Cerebral cortex (tissue), 2 donors: ENCODE measurements around a stretch of chr9.

GRCh38 chr9:3398044-3398628 is 127.7 kb downstream of the RFX3 start:
- PRO-cap, 2 experiments = no peak in any of the 2 experiments

DNA sequence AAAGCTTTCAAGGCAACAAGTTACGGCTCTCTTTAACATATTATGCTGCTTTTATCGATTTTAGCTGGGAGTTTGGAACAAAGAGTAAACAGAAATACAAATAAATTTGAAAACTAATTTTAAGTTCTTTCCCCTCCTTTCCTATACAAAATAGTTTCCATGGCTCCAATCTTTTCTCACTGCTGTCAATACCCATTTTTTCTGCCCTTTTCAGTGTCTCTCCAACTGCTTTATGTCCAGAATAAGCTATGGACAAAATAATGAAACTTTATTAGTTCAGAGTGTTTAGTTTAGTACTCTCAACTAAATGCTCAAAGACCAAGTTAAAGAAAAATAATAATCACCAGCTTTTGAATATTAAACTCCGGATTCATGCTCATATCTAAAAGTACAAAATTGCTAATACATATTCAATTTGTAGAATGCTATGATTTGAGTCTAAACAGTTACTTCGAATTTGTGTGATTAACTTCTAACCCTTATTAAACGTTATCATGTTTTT is 39.4 kb downstream of the RFX3 start:
- PRO-cap, 2 experiments = no peak in any of the 2 experiments

DNA sequence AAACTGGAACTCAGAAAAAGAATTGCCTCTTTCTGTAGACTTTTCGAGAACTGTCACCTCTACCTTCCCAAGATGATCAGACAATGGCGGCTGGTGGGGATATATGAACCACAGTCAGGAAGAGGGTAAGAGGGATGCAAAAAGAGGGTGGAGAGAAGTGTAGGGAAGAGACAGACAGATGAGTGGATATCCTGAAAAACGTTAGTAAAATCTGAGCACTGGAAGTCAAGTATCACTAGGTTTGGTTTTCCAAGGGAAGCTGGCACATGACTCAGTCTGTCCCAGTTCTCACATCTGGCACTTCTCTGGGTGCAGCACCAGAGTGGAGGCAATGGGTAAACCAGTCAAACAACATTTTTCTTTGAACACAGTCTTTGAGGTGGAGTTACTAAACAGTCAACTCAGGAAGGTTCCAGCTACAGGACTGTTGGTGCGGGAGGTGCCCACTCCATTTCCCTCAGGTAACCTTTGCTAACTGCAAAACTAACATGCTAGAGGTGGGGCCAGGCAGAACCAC is 301.3 kb upstream of the RFX3 start:
- PRO-cap, 2 experiments = no peak in any of the 2 experiments

DNA sequence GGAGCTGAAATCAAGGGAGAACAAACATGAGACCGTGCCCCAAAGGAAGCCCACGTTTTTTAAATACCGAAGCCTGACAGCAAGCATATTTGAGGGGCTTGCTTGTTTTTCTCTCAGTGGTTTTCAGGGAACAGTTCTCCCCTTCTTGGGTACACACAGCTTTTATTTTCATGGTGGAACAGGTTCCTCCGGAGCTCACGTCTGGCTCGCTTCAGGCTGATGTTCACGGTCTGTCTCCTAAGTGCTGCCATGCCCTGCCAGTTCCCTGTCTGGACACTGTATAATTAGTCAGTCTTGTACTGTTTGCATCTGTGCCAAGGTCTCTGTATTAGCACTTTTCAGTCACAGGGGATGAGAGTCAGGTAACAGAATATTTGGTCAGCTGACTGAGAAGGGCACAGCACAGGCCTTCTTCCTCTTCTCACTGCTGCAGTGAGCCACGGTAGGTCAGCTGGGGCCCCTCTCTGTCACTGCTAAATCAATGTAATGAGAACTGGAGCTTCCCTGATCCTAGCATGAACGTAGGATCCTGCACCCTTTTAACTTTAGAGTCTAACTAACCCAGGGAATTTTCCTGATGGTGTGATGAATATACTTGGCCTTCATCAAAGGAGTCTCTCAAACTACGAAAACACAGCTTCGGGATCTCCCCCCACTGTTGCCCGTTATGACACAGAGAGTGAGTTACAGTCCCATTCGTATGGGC is 353.9 kb upstream of the RFX3 start:
- PRO-cap, 2 experiments = no peak in any of the 2 experiments

DNA sequence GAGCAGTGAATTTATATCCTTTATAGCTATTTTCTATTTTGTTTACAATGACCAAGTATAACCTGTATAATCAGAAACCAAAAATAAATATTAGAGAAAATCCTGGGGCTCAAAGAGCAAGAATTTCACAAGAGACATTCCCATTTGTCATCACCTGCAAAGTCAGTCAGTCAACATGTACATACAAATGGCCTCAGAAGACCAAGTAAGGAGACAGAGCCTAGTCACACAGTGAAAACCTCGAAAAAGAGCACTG is 231.4 kb downstream of the GLIS3 start:
- PRO-cap, 2 experiments = no peak in any of the 2 experiments

DNA sequence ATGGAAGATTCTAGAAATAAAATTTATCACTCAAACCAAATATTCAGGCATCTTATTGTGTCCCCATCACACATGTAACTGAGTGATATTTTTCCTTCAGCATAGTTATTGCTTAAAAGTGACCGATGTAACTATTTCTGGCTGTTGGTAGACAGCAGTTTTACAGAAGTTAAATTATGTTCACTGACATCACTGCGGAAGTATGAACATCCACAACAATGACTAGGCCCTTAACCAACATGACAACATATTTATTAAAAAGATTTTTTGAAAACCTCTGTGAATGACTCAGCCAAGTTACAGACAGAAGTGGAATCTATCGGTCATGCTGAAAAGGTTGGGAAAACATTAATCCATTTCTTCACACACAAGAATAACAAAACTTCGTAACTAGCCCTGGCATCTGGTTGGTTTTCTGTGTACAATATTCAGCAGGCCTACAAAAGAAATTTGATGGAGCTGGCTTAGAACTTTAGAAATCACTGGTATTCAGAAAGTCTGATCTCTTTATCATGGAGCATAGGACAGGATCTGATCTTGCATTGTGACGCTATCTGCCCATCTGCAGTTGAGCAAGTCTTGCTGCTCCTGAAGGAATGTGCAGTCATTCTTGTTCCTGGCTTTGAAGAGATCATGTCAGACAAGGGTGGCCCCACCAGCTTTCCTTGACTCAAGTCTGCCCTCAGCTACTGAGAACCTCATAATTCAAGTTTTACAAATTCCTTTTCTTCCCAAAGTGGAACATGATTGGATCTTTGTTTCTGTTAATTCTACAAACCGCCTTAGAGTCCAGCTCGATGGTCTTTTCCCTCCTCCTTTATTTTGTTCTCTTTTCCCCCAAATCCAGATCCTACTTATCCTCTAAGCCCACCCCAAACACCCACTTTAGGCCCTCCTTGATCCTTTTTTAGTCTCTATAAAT is 6.4 kb downstream of the GLIS3 start:
- PRO-cap, 2 experiments = no peak in any of the 2 experiments

- PRO-cap, 2 experiments = no peak in any of the 2 experiments
Observed at GRCh38 chr9:4298807-4299414, 957 bp downstream of the GLIS3 start.

DNA sequence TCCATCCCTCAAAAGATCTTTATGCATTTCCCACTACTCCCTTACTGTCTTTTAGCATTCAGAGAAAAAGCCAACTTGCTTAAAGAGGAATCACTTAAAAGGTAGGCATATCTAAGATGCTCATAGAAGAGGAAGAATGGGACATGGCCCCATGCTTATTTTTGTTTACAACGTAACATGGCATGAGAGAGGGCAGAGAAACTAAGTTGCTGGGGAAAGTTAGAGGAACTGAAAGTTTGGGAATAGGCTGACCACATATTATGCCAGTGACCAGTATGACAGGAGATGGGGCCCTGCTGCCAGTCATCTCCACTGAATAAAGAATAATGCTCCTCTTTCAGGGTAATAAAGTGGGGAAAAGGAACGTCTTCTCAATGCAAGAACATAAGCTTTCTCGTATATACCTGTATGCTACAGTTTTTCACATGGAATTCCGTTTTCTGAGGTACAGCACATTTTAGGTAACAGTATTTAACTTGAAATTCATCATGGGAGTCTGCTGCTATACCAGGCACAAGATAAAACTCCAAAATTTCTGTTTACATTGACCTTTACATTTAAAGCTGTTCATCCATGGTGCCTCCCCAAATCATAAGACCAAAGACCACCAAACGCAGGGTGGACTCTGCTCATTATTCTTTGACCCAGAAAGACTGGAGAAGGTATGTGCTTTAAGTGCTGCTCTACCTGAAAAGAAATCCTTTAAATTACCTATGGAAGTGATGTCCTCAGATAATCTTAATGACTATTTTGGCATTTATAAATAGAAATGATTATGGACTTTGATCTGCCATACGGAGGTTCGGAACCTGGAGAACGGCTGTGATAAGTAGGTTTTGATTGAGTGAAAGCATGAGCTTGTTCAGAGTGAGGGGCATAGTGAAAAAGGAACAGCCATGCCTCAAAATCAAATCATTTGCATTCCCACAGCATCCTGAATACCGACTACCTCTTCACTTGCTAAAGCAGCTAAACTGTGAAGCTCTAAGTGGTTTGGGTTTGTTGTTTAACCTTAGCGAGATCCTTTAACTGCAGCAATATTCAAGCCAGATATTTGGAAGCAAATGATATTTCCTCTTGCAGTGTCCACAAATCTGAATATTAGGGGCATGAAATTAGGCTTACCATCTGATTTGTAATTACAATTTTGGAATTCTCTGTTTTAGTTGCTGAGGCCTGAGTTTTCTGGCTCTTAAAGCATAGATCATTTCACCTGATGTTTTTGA is 1.9 kb downstream of the SPATA6L start:
- PRO-cap, 2 experiments = no peak in any of the 2 experiments

DNA sequence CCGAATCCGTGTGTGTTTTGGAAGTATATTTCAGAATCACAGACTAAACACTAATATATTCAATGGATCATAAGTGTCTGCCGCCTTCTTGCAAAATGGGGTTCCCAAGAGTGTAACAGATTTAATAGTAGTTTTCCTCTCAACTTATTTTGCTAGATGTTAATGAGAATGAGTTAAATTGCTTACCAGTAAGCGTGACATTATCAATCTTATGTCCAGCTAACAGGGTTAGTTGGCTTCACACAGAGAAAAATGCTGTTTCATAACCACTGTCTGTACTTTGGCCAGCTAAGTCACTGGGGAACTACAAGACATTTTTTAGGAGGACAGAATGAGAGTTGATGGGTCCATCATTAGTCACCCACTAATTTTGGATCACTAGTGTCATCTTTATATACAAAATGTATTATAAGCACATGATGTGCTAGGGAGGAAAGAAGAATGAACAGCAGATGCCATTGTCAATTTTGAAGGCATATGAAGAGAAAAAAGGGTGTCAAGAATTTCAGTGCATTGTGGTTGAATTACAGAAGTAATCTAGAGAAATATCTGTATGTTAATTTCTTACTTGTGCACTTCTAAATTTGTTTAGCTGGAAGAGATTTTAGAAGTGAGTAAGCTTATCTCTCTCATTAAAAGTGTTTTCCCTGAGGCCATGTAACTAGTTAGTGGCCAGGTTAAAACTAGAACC is 1.5 kb downstream of the CDC37L1 start:
- PRO-cap, 2 experiments = peak in 1 of 2 experiments; most common minus-strand start position 366 of the sequence (in 1)

DNA sequence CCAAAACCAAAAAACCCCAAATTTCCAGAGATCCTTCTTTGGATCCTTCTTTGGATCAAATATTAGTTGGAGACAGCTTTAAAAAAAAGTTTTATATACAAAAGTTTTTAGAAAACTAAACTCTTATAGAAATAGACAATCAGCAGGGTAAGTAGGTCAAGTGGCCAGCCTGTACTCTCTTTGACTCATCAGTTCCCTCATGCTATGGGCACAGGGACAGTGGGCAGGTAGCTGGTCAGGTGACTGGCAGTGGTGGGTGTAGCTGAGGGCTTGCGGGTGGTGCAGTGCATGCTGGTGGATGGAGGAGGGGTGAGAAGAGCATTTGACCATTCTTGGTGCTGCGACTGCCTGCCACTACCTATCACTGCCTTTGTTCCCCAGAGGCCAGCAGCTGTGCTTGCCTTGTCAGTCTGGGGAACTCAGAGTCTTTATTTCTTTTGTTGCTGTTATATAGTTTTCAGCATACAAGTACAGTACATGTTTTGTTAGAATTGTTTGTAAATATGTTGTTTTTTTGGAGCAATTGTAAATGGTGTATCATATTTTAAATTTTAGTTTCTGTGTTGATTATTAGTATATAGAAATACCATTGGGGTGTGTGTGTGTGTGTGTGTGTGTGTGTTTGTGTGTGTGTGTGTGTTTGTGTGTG is 12.8 kb downstream of the RCL1 start:
- PRO-cap, 2 experiments = no peak in any of the 2 experiments

- PRO-cap, 2 experiments = no peak in any of the 2 experiments
Observed at GRCh38 chr9:4827032-4827639, 34.4 kb downstream of the RCL1 start.

GRCh38 chr9:4837255-4838081 is 44.7 kb downstream of the RCL1 start:
- PRO-cap, 2 experiments = peak in 1 of 2 experiments; most common plus-strand start chr9:4837793 (in 1); most common minus-strand start chr9:4837514 (in 1)

GRCh38 chr9:4850154-4851615 is 57.9 kb downstream of the RCL1 start:
- PRO-cap, 2 experiments = no peak in any of the 2 experiments

DNA sequence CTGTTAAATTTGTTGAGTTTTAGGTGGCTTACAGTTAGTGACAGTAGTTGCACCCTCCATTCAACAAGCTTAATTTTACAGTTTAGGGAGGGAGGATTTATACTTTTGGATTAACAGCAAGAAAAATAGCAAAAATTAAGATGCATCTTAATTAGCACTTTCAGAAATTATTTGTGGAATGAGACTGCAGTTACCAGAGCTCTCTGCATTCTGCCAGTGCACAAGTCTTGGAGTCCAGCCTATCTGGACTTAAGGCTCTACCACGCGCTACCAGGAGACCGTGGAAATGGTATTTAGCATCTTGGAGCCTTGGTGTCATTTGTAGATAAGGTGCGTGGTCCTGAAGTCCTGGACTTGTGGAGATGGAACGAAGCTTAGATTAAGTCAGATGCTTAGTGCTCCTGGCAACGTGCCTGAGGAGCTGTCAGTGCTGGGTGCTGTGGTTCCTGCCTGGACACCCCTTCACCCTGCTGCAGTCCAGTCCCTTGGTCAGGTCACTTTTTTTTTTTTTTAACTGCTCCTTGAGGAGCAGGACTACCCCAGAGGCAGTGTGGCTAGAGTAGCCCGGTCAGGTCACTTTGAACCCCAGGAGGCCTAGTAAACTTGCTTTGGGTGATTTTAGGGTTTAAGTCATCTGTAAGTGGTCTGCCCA is 59.7 kb downstream of the RCL1 start:
- PRO-cap, 2 experiments = no peak in any of the 2 experiments

- PRO-cap, 2 experiments = peak in 1 of 2 experiments; most common minus-strand start chr9:4887735 (in 1)
Observed at GRCh38 chr9:4887561-4887949, 94.8 kb downstream of the RCL1 start.

GRCh38 chr9:4936400-4936818 is 48.7 kb upstream of the JAK2 start:
- PRO-cap, 2 experiments = no peak in any of the 2 experiments

DNA sequence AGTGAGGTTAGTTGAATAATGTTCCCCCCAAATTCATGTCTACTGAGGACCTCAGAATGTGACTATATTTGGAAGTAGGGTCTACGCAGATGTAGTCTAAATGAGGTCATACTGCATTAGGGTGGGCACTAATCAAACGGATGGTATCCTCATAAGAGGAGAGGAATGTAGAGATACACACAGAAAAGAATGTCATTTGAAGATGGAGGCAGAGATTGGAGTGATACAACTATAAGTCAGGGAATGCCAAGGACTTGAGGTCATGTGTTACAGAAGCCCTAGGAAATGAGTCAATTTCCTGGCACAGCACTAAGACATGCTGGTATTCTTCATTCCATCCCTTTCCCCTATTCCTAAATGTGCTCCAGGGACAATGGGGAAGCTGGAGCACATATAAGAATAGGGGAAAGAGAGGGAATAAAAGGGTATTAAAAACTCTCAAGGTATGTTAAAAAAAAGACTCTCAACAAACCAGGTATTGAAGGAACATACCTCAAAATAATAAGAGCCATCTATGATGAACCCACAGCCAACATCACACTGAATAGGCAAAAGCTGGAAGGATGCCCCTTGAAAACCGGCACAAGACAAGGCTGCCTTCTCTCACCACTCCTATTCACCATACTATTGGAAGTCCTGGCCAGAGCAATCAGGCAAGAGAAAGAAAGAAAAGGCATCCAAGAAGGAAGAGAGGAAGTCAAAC is 622 bp upstream of the PDCD1LG2 start:
- PRO-cap, 2 experiments = no peak in any of the 2 experiments

- PRO-cap, 2 experiments = no peak in any of the 2 experiments
Observed at GRCh38 chr9:5600423-5600911, 28.4 kb upstream of the RIC1 start.

GRCh38 chr9:5621167-5621704 is 7.7 kb upstream of the RIC1 start:
- PRO-cap, 2 experiments = no peak in any of the 2 experiments

- PRO-cap, 2 experiments = no peak in any of the 2 experiments
Observed at GRCh38 chr9:5735951-5736757, 96.8 kb downstream of the ERMP1 start.